ENCODE data around the gene UTP6.

DNA sequence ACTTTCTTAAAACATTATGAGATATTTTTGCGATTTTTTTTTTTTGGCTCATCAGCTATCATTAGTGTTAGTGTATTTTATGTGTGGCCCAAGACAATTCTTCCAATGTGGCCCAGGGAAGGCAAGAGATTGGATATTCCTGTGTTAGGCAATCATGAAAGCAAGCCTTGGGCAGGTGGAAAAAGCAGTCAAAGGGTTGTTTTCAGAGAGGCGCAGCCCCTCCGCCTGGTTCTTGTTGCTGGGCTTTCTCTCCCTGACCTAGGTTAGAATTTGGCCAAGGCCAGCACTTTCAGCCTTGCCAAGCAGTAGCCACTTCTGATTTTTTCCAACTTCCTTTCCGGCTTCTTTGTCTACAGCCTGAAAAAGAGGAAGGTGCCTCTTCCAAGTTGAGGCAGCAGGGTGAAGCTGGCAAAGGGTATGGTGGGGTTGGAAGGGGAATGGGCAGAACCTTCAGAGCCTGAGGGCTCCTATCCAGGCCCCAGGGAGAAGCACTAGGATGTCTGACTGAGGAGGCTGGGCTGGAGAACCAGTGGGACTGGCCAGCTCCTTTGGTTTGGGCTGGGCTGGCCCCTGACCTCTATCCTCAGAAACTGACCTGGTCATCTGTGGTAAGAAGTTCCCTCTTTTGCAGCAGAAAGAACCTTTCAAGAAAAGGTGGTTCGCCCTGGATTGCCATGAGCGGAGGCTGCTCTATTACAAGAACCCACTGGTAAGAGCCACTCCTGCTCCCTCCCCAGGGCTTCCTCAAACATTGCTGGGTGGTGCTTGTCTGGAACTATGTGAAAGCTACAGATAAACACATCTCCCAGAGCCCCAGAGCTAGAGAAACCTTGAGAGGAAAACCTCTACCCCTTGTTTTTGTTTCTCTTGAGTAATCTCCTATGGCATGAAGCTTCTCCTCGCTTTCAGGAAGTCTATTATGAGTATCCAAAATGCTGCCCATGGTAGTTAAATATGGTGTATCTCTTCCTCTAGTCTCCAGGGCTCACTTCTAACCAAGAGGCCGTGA, 16.7 kb upstream of the RNF135 start:
- PRO-cap: no peak

DNA sequence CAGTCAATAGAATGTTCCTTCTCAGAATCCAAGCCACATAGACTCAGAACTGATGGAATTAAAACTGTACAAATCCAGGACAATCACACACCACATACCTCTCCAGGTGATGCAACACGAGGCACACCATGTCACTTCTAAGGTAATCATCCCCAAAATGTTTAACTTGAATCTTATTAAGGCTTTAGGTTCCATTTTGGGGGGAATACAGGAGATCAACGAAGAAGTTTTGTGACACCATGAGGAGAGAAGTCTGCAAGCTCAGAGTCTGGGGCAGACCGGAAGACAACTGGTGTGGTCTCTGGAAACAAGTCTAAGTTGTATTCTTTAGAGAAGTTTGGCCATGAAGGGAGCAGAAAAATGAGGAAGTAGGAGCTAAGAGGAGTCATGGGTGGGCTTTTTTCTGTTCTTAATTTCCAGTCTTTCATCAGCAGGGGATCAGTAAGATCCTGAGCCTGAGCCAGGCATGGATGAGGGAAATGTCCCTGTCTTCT, 35.9 kb upstream of the NF1 start:
- PRO-cap: no peak

DNA sequence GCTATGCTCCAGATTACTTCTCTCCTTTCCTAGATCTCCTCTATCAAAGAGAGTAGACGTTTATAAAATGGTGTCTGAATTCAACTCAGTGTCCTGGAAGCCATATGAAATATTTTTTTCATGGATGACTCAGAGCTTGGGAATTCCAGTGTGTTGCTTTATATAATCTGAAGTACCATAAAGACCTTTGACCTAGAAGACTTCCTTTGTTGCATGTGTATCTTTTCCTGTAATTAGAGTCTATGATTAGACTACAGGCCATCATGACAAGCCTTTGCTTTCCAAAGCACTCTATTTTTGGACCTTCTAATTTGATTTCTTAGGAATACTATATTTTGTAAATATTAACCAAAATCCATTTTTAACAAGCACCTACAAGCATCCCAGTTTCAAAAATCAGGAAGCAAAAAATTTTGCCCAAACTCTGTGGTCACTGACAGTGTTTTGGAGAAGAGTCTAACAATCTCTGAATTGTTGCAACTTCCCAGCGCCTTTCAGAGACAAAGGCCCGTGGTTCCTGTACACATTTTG, 26.9 kb upstream of the NF1 start:
- PRO-cap: no peak

DNA sequence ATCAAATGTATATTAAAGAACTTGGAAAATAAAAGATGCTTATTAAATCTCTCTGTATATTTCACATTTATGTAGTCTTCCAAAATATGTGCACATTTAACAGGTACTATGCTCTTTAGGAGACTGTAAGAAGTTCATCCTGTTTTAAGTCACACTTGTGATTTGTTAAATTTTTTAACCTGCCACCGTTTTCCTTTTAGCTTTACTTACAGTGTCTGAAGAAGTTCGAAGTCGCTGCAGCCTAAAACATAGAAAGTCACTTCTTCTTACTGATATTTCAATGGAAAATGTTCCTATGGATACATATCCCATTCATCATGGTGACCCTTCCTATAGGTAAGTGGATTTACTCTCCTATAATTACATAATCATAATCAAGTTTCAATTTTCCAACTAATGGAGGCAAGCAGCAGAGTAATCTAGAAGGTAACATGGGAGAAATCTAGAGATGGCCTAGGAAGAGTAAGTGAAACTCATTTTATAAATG, 28.6 kb upstream of the EVI2A start:
- PRO-cap: no peak

GRCh38 chr17:31469661-31470528, 78.4 kb downstream of the RAB11FIP4 start:
- PRO-cap: no peak

GRCh38 chr17:31510272-31510885, 118.9 kb downstream of the RAB11FIP4 start:
- PRO-cap: no peak

GRCh38 chr17:31527556-31528224, 136.2 kb downstream of the RAB11FIP4 start:
- PRO-cap: no peak

DNA sequence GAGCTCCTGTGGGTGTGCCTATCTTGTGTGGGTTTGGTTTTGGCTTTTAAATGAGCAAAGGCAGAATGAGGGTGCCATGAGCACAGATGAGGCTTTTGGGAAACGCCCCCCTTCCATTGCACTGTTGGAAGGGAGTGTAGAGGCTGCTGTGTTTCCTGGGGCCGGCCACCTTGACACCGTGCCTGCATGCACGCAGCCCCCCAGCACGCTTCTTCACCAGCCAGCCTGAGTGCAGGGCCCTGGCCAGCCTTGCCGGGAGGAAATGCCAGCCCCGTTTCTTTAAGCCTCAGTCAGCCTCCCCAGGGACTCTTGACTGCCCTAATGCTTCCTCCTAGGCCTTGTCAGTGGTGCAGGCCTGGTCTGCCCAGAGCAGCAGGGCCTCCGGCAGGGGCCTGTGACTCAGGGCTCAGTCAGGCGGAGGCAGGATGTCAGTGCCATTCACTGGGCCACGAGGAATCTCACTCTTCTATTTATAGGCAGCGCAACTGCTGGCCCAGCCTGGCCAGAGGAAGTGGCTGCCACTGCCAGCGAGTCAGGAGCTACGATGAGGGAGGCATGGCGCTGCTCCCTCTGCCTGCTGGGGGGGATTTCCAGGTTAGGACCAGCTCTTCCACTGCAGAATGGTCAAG, 205.0 kb downstream of the RAB11FIP4 start:
- PRO-cap: no peak

- PRO-cap: bidirectional peak, plus-strand start at chr17:31901953, minus-strand start at chr17:31901708
These were observed at the start of gene UTP6 for GRCh38 chr17:31901292-31902170. Gene UTP6, minus strand, starts transcription at chr17:31901708.

- PRO-cap: no peak
These were observed 31.8 kb upstream of the LRRC37B start for GRCh38 chr17:31975338-31975865.

GRCh38 chr17:32082735-32083535, 59.4 kb upstream of the RHOT1 start:
- PRO-cap: no peak

GRCh38 chr17:32298054-32298644, 32.5 kb downstream of the RHBDL3 start:
- PRO-cap: no peak

DNA sequence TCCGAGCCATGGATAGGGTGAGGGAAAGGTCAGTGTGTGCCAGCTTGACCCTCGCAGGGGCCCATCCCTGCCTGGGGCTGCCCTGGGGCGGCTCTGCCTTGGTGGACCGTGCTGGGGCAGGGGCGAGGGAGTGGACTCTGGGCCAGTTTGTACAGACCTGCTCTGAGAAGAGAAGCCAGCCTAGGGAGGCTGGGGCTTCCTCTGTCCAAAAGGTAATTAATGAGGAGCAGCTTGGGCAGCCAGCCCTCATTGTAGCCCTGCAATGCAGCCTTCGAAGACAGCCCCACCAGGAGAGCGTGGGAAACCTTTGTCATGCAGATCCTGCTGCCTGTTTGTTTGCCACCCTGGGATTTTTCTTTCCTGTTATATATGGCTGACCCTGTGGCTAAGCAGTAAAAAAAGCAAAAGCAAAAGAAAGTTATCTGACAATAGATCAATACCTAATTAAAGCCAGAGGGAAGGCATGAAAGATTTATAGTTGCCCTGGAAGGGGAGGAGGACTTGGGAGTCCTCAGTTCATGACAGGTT, 37.5 kb downstream of the RHBDL3 start:
- PRO-cap: no peak

- PRO-cap: no peak
These were observed 30.8 kb downstream of the C17orf75 start for GRCh38 chr17:32310998-32311762.

DNA sequence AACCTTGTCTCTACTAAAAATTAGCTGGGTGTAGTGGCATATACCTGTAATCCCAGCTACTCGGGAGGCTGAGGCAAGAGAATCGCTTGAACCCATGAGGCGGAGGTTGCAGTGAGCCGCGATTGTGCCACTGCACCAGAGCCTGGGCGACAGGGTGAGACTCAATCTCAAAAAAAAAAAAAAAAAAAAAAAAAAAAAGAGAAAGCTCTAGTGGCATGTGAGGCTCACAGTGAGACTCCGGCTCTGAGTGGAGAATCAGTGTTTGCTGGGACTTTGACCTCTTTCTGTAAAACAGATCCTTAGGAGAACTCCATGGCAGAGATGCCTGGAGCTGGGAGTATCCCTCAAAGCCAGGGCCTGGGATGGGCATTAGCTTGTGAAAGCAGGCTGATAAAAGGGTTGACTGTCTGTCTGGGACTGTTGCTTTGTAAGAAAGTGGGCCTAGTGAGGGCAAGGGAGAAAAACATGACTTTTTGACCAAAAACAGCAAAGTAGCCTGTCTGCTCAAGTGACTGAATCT, 46.4 kb downstream of the ZNF207 start:
- PRO-cap: no peak

DNA sequence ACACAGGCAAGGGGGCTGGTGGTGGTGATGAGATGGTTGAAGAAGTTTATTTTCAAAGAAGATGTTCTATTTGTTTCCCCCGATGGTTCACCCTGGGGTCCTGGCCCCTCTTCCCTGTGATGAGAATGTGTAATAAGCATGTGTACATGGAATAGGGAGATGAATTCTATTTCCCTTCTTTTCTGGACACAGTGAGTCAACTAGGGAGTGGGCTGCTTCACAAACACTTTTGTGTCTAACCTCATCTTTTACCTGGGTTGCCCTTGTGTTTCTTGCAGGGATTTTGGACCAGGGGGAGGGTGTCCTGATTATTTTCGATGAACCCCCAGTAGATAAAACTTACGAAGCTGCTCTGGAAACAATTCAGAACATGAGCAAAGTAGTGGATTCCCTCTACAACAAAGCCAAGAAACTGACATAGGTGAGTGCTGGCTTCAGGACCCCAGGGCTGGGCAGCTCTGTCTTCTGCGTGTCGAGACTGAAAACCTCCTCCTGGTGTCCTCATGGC, 6.5 kb upstream of the CDK5R1 start:
- PRO-cap: no peak

- PRO-cap: unidirectional peak, minus-strand start at chr17:32487815; unidirectional peak, minus-strand start at chr17:32487877
These were observed 839 bp downstream of the CDK5R1 start for GRCh38 chr17:32487344-32488320.

GRCh38 chr17:32553687-32554489, 67.1 kb downstream of the CDK5R1 start:
- PRO-cap: no peak

GRCh38 chr17:32745828-32746680, 130.9 kb downstream of the MYO1D start:
- PRO-cap: no peak

GRCh38 chr17:32792078-32792699, 84.7 kb downstream of the MYO1D start:
- PRO-cap: no peak

Data from vermiform appendix (tissue), 1 donor.